ENCODE results near the genes NEK6 and PSMB7.

GRCh38 chr9:123373888-123374482 is 18.0 kb downstream of the CRB2 start:
- PRO-cap, 2 experiments, result peak in 1 of 2 experiments; most common plus-strand start chr9:123374247 (in 1); most common minus-strand start chr9:123374134 (in 1)

DNA sequence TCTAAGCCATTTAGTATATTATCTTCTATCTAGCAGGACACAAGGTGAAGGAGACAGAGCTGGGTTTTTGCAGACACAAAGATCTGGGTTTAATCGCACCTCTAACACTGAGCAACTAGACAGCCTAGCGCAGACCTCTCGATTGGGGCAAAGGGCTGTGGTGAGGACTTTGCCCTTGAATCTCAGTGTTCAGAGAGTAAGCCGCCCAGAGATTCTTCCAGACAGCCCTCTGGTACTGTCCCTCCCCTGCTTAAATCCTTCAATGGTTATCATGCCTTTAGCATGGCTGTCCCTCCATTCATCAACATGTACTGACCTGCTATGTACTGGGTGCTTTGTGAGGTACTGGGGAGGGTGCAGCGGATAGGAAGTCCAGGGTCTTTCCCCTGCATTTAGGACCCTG is 128.2 kb downstream of the CRB2 start:
- PRO-cap, 2 experiments, result no peak in any of the 2 experiments

GRCh38 chr9:123608257-123608566 is 252.2 kb downstream of the CRB2 start:
- PRO-cap, 2 experiments, result no peak in any of the 2 experiments

DNA sequence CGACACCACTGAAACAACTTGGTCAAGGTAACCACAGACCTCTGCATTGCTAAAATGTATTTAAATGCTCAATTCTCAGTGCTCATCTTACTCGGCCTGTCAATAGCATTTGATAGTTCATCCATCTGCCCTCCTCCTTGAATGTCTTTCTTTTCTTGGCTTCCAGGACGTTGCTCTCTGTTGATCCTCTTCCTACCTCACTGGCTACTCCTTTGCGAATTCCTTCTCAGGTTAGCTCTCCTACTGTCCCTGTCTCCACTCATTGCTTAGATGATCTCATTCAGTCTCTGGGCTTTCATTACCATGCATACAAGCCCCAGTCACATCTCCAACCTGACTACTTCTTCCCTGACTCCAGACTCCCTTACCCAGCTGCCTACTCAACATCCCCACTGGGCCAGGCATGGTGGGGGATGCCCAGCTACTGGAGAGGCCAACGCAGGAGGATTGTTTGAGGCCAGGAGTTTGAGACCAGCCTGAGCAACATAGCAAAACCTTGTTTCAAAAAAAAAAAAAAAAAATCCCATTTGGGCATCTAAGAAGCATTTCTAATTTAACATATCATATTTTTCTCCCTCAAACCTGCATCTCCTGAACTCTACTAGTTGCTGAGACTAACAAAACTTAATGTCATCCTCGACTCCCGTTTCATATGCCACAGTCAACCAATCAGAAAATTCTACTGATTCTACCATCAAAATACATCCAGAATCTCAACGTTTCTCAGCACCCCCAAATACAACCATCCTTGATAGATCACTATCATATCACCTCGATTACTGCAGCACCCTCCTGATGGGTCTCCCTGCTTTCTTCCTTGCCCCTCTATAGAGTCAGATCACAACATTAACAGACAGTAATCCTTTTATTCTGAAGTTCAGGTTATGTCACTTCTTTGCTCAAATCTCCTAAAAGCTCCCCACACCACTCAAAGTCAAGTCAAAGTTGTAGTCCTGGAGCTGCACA is 47.8 kb downstream of the DENND1A start:
- PRO-cap, 2 experiments, result no peak in any of the 2 experiments

- PRO-cap, 2 experiments, result no peak in any of the 2 experiments
These were observed 13.8 kb upstream of the LHX2 start for GRCh38 chr9:123997706-123998329.

DNA sequence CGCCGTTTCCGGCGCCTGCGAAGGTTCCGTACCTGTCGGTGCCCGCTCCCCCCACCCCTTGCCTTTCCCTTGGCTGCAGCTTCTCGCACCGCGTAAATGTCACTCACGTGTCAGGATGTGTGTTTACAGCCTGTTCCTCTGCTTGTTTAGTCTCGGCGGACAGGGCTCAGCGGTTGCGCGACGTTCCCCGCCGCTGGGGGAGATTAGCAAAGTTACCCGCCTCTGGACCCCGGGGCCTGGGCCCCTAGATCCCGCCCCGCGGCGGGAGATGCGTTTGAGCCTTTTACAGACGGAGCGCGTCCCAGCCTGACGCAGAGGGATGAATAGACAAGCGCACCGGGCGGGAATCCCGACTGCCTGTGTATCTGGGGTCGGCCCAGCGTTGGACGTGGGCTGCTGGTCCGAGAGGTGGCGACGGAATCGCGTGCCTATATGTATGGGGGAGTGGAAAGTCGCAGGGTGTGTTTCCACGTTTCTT is 2.6 kb upstream of the LHX2 start:
- PRO-cap, 2 experiments, result peak in 1 of 2 experiments; most common plus-strand start position 149 of the sequence (in 1); most common minus-strand start position 60 of the sequence (in 1)

GRCh38 chr9:124010884-124011300 is 676 bp upstream of the LHX2 start:
- PRO-cap, 2 experiments, result peak in 1 of 2 experiments; most common plus-strand start chr9:124010953 (in 1)

- PRO-cap, 2 experiments, result peak in 1 of 2 experiments; most common plus-strand start chr9:124191015 (in 1)
These were observed 67.0 kb upstream of the NEK6 start for GRCh38 chr9:124190721-124191173.

- PRO-cap, 2 experiments, result no peak in any of the 2 experiments
These were observed 55.2 kb upstream of the NEK6 start for GRCh38 chr9:124202397-124203030.

DNA sequence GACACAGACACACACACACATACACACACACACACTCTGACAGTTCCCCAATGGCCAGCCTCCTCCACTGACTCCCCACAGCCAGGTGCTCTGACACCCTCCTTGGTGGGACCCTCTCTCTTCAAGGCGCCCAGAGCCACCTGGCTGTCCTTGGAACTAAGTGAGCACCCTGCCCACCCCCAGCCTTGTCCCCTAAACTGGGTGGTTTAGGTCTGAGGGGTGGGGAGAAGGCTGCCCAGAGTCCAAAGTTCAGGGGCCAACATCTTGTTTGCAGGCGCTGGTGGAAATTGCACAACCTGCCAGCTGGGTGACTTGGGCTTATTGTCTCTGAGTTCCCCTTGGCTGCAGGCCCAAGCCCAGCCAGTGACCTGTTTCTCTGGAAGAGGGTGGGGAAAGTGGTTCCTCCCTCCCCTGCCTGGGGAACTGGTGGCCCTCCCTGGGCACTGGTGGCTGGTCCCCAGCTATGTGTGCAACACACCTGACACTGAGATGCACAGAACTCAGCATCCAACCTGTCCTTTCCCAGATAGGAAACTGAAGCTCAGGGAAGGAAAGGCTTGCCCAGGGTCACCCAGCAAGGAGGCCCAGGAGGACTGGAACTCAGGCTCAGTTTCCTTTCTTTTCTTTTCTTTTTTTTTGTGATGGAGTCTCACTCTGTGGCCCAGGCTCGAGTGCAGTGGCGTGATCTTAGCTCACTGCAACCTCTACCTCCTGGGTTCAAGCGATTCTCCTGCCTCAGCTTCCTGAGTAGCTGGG is 34.3 kb upstream of the NEK6 start:
- PRO-cap, 2 experiments, result no peak in any of the 2 experiments

DNA sequence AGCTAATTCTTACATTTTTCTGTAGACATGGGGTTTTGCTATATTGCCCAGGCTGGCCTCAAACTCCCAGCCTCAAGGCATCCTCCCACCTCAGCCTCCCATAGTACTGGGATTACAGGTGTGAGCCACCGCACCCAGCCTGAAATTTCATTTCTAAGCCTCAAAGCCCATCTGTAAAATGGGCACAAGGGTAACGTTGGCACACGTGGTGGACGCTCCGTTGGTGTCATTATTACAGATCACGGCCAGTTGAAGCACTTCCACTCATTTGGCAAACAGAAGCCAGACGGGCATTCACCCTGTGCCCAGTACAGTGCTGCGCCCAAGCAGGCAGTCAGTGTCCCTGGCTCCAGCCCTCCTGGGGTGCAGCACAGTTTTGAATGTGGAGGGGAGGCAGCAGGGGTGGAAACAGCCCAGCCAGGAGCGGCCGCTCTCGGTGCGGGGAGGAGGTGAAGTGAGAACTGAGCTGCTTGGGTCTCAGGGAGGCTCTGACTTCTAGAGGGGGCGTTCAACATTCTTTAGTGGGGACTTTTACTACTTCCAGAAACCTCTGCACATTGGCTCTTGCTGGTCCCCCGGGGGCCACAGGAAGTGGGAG is 798 bp upstream of the NEK6 start:
- PRO-cap, 2 experiments, result no peak in any of the 2 experiments

DNA sequence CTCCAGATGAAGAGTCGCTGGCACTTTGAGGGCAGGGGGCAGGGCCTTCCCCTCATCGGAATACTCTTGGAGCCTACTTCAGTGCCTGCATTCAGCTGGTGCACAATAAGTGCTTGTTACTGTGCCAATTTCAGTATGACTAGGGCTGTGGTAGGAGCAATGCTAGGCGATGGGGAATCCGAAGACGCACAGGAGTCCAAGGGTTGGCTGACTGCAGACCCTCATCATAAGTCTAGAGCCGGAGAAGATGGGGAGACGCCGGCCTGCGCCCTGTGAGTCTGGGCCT is 356 bp upstream of the NEK6 start:
- PRO-cap, 2 experiments, result no peak in any of the 2 experiments

GRCh38 chr9:124257736-124258689 is at the start of gene NEK6:
TSS of gene NEK6 (plus strand) at chr9:124257949.
- PRO-cap, 2 experiments, result peak in 1 of 2 experiments; most common plus-strand start chr9:124257951 (in 1); most common minus-strand start chr9:124257862 (in 1)

DNA sequence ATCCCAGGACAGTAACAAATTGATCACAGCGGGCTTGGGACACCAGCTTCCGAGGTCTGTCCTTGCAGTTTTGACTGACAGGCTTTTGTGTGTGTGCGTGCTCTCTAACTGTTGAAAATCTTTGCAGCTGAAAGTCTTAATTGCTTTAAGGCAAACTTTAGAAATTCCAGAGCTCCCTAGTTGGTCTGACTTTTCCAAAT is 1.2 kb downstream of the NEK6 start:
- PRO-cap, 2 experiments, result no peak in any of the 2 experiments

- PRO-cap, 2 experiments, result no peak in any of the 2 experiments
These were observed 64.1 kb downstream of the PSMB7 start for GRCh38 chr9:124350701-124351960.

- PRO-cap, 2 experiments, result peak in 1 of 2 experiments; most common minus-strand start chr9:124415434 (in 1)
These were observed at the start of gene PSMB7 for GRCh38 chr9:124414574-124415722. TSS of gene PSMB7 (minus strand) at chr9:124415442.

DNA sequence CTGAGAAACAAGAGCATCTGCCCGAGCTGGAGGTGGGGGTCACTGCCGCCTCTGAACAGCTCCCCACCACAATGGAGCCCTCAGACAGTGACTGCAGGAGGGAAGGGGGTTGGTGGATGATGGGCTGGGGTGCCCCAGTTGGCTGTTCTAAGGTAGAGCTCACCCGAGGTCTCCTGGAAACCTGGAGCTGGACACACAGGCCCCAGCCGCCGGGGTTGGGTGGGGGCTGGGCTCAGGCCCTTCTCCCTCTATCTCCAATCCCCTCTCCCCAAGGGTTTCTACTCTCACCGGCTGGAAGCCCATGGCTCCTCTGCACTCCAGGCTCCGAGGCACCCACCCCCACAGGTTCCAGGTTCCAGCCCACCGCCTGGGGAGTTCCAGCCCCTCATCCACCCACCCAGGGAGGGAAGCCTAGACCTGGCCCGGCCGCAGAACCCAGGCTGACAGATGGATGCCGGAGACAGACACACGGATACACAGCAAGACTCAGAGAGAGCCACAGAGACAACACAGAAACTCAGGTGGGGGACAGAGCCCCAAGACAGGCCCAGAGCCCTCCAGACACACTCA is 731 bp downstream of the NR5A1 start:
- PRO-cap, 2 experiments, result no peak in any of the 2 experiments

GRCh38 chr9:124594428-124595049 is 87.3 kb upstream of the NR5A1 start:
- PRO-cap, 2 experiments, result no peak in any of the 2 experiments

DNA sequence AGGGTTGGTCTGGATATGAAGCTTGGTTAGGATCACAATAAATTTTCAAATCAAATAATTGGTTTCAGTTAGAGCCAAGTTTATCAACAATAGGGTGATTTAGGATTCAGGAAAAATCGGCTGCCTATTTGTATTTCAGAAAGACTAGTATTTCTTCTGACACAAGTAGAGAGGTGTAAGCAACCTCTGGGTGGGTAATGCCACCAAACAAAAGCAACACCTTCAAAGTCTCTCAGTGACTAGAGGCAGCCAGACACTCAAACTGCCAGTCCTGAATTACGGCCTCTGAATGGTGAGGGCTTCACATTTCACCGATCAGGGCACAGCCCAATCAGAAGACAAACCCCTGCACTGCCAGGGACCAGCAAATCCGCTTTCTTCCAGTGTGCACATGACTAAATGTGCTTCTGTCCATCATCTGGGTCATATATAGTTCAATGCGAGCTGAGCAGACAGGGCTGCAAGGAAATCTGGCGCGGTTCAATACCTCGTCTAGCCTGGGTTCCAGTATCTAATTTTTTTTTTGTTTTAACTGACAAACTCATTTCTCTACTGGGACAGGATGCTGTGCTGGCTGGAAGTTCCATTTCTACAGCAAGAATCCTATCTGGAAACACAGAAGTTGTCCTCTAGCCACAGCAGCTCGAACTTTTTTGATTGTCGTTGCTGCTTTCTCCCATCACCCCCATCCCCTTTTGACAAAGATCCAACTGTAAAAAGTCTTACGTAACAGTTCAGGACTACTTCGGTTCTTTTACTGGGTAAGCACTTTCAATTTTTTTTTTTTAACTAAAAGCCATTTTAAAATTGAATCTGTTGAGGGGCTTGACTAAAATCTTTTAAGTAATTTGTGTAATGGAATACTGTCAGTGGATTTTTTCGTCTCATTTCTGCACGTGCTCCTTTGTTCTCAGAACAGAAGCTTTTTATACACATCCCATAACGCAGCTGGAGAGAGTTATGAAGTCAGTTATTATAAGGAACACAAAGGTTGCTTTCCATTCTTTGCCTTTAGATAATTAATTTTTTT is 112.8 kb downstream of the NR6A1 start:
- PRO-cap, 2 experiments, result peak in 1 of 2 experiments; most common plus-strand start position 432 of the sequence (in 1); most common minus-strand start position 291 of the sequence (in 1)

DNA sequence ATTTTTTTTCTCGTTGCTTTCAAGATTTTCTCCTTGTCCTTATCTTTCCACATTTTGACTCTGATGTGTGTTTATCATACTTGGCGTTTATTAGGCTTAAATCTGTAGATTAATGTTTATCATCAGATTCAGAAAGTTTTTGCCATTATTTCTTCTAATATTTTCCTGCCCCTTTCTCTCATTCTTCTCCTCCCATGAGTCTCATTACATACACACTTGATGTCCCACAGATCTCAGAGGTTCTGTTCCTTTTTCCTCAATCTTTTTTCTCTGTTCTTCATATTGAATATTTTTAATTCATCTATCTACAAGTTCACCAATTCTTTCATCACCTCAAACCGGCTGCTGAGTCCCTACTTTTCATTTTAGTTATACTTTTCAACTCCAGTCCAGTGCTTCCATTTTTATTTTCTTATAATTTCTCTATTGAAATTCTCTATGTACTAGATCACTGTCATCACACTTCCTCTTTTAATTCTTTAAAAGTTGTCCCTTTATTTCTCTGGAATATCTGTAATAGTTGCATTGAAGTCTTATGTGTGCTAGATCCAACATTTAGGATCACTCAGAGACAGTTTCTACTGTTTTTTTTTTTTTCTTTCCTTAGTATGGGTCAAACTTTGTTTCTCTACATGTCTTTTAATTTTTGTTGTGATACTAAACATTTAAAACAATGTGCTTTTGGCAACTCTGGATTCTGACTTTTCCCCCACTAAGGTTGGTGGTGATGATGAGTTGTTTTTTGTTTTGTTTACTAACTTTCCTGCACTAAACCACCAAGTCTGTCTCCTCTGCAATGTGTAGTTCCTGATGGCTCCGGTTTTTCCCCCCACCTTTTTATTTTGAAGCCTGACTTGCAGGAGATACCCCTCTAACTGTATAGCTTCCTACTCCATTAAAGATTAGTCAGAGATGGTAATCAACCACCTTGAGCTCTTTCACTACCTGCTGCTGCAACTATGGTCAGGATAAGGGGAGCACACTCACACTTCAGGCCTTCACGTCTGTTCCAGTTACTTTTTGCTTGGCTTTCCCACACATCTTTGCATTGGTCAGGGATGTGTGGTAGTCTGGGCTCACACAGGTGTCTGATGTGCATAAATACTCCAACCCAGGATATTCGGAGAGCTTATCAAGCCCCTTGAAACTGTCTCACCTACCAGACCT is 63.8 kb downstream of the NR6A1 start:
- PRO-cap, 2 experiments, result no peak in any of the 2 experiments

Measured in cerebral cortex (tissue), 2 donors.